H7 (cell line): Measurements from ENCODE around the gene CCDC110.

DNA sequence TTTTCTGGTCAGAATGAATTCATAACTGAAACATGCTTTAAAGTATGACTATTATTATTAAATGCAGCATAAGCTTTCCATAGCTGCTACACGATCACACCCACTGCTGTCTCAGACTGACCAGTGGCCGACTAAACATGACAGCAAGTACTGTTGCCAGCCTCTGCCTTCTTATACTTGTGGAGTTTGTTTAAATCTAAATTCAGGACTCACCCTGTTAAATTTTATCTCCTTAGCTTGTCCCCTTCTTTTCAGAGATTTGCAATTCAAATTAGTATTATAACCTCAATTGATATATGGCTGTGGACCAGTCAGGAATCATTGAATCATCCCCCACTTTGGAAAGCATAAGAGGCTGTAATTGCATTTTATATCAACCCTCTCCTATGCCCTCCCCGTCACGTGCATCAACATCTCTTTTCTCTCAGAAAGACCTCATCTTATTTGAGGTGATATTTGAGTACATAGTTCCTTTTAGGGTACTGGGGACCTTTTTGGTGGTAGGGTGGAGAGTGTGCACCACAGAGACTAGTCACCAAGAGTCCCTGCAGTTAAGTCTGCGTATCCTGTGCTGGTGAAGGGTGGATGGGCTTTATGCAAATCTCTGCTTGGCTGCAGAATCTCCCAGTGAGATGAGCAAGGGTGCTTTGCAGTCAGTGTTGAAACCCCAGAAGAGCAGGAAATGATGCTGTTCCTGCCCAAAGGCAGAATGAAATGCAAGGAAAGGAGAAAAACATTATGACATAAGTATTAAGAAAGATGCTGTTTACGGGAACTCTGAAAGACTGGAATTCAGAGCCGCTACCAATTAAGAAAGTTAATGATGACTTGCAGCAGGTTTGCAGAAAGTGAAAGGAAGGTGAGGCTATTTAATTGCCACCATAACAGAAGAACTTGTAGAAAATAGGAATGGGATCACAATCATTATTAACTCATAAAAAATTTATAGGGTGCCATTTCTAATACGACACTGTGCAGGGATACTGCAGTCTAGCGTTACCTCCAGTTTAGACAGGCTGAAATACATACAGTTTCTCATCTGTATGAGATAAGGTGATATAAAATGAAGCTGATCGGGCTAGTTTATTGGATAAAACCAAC lies 25.3 kb upstream of the ACSL1 start:
- RAMPAGE, long total RNA: no peak

GRCh38 chr4:184894238-184894737 lies 68.5 kb upstream of the ACSL1 start:
- RAMPAGE, long total RNA: no peak

DNA sequence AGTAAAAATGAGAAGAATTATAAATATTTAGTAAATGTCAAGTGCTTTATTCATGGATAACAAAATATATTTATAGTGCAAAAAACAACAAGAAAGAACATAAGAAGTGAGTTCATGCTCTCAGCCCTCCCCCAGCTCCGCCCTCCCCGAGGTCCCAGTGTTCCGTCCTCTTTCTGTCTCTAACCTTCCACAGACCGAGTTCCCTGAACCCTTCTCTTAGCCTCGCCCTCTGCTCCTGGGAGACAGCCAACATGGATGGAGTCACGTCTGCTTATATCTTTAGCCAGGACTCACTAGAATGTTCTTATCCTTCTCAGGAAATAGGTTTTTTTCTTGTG lies 40.1 kb upstream of the HELT start:
- RAMPAGE, long total RNA: no peak

GRCh38 chr4:185018669-185019009 lies 349 bp downstream of the HELT start:
- RAMPAGE, long total RNA: no peak

DNA sequence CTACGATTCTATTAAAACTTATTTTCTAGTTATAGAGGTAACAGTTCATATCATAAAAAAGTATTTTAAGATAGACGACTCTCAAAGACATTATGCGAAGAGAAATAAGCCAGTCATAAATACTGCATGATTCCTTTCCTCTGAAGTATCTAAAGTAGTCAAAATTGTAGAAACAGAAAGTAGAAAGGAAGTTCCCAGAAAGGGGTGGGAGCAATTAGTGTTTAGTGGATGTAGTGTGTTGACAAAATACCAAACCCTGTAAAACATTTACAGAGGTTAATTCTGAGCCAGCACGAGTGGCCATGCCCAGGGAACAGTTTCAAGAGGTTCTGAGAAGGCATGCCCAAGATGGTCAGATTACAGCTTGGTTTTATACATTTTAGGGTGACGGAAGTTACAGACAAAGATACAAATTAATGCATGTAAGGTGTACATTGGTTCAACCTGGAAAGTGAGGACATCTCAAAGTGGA lies 34.4 kb upstream of the SLC25A4 start:
- RAMPAGE, long total RNA: no peak

DNA sequence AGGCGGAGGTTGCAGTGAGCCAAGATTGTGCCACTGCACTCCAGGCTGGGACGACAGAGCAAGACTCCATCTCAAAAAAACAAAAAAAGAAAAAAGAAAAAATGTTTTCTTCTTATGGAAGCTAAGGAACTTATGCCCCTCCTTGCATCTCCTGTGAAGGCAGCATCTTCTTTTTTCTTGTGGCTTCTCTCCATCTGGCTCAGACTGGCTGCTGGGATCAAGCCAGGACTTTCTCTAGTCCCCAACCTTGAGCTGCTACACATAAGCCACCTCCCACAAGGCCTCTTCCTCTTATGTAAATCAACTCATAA lies 10.0 kb downstream of the SNX25 start:
- RAMPAGE, long total RNA: no peak

DNA sequence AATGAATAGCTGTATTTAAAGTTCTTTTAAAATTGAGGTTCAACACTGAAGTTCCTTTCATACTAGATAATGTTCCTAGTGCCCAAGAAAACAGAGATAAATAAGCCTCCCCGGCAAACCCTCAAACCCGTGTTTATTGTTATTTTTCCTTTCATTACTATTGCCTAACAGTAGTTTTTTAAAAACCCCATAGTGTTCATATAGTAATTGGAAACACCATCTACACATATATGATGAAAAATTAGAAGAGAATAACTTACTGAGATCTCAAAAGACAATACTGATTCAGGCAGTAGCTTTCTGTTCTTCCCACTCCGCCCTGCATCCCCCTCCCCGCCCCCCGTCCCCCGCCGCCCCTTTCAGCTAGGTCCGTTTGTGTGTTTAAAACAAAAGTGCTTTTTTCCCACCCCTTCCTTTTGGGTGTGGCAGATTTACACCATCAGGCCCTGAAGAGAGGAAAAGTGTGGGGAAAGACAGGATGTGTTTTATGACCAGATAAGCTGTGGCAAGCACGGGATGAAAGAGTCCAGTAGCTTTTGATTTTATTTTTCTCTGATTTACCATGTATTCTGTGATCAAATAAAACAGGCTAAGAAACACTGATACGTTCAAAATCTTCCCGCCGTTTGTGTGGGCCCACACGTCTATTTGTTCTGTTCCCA lies 11.0 kb downstream of the LRP2BP start:
- RAMPAGE, long total RNA: no peak

DNA sequence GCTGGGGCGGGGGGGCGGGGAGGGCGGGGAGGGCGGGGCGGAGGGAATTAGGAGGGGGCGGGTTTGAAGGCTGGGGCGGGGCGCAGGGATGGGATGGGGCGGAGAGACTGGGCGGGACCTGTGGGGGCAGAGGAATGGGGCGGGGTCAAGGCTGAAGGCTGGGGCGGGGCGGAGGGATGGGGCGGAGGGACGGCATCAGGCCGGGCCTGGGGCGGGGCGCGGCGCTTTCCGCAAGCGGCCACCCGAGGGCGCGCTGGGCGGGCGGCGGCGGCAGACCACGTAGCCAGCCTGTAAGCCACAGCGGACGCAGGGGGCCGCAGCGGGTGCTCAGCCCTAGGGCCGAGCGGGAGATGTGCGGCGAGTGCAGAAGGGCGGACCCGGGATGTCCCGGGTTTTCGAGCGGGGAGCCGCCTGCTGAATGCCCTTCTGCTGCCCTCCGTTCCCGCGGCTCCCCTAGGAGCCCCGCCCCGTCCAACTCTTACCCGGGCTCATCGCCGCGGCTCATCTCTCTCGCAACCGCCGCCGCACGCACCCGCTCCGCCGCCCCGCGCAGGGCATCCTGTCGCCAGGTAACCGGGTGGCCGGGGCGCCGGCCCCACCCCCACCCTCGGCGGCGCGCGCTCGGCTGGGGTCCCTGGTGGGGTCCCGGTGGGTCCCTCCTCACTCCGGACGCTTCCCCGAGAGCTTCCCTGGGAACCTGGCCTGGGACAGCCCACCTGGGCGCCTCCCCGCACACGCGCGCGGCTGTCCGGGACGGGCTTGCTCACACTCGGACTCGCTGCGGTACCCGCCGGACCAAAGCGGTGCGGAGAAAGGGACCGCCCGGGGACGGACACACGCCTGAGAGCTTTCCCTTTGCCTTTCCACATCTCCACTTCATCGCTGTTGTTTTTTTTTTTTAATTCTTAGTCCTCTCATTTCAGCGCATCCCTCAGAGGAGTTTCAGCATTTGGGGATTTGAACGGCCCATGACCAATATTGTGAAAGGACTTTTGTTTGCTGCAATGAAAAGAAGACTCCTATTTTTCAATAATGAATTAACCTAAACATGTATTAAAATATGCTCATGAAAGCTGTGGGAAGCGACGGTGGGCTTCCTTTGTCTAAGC lies at the start of gene CCDC110:
Gene CCDC110 (minus strand): TSS at position 542 of the 1,109 bp plus-strand sequence.
- RAMPAGE, long total RNA: no peak

DNA sequence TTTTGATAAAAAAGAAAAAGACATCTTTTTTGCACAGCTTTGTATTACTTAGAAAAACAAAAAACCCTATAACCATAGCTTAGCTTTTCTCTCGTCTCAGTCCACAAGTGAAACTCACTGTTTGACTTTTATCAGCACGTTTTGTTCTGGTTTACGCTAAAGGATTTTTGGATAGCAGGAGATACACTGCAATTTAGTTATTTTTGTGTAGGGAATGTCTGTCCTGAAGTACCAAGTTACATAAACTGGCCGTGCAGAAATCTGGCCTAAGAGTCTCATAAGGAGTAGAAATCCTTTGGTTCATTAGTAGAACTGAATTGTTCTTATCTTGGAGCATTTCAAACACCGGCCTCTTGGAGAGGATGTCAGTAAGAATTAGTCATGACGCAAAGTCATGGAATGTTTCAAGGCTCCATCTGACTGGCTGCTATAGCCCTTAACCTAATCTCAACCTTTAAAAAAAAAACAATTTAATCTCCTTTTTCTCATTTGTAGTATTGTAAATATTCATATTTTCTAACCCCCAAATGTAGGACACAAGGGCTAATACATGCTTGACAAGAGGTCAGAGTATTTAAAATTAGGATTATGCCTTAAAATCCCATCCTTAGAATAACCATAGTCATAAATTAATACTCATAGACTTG lies 15.2 kb downstream of the PDLIM3 start:
- RAMPAGE, long total RNA: no peak

DNA sequence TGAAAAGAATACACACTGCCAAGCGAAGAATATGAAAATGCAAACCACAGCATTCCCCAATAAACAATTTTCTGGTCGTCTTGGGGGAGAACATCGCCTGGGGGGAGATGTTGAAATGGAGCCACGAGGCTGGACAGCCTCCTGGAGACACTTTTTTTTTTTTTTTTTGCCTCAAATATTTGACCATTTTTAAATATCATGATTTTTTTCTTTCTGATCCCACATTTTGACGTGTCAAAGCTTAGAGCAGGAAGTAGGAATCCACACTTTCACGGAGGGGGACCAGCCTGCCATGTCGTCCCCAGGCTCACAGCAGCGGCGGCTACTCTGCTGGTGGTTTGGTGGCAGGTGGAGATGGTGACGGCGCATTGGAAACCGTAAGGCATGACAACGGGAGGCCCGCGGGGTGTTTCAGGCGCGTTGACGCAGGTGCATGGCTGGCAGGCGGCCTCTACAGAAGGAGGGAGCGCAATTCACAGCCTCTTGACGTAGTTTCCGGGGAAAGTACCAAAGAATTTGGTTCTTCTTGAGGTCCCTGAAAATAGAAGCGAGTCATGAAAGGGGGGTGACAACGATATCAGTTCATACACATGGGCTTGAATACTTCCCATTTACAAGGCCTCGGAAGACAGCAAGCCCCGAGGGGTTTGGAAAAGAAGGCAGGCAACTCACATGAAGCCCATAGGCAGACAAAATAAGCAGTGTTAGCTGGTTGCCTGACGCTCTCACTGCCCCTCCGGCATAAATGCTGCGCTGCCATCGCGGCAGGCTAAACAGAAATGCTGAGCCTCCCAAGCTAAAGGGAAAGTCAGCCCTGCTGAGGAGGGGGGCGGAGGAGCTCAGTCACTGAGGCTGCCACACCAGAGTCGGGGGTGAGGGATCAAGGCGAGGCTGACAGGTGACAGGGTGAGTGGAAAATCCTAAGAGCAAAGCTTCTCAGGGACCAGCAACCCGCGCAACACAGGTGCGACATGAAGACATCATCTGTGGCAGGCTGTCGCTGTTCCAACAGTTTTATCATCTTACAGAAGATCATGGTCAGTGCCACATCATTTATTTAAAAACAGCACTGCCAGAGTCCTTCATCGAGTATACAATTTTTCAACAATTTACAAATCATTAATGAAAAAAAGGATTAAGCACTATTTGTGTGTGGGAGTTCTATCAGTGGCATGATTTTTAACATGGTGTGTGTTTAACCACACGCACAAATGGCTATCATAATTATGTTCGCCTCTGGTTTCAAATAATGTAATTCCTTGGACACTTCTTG lies 52.3 kb upstream of the PDLIM3 start:
- RAMPAGE, long total RNA: no peak

DNA sequence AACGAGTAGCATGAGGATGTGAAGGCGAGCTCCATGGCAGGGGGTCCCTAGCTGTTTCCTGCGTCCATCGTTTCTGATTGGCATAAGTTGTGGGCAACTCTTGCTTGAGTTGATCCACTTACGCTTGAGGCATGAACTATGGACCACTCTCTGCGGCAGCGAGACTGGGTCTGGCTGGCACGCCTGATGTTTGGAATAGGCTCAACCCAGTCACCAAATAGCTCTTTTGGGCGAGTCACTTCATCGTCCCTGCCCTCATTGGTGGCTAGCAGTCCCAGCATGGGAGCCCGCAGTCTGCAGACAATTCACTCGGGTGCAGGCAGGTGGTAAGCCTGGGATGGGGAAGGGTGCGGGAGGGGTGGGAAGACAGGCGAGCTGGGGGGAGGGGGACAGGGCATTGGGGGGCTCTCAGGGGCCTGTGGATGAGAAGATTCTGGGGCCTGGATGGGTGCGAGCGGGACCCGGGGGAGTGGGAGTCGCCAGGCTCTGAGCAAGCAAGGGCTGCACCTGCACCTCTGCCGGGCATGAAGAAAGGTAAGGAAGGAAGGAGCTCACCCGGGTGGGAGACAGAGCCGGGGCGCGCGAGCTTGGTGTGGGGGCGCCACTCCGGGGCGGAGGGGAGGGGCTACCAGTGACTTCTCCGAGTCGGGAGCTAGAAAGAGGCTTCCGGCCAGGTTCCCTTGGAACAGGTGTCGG lies 103.2 kb upstream of the PDLIM3 start:
- RAMPAGE, long total RNA: no peak

DNA sequence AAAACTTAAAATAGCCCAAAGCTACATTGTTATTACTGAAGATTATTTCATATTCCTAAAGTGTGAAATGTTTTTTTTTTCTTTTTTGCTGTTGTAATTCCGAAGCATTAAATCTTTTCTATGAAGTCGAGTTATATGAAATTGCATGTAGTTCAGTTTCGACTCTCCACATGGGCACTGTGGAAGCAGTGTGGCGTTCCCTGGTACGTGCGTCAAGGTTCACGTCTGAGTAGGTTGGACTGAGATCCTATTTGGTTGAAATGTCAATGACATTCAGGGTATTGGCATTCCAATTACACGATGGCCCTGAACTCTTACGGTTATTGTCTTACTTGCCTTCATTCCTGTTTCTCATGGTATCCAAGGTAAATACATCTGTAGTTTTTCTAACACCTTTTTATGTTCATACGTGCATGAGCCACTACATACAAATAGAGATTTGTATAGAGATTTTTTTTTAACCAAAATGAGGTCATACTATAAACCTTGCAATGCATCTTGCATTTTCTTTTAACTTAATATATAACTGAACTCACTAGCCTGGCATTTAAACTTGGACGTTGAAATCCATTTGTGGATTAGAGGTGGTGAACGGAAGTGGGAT lies 128.7 kb downstream of the SORBS2 start:
- RAMPAGE, long total RNA: no peak

GRCh38 chr4:185721667-185722379 lies 90.2 kb downstream of the SORBS2 start:
- RAMPAGE, long total RNA: no peak

GRCh38 chr4:185758243-185759124 lies 53.5 kb downstream of the SORBS2 start:
- RAMPAGE, long total RNA: no peak

GRCh38 chr4:185774340-185774705 lies 37.7 kb downstream of the SORBS2 start:
- RAMPAGE, long total RNA: no peak

DNA sequence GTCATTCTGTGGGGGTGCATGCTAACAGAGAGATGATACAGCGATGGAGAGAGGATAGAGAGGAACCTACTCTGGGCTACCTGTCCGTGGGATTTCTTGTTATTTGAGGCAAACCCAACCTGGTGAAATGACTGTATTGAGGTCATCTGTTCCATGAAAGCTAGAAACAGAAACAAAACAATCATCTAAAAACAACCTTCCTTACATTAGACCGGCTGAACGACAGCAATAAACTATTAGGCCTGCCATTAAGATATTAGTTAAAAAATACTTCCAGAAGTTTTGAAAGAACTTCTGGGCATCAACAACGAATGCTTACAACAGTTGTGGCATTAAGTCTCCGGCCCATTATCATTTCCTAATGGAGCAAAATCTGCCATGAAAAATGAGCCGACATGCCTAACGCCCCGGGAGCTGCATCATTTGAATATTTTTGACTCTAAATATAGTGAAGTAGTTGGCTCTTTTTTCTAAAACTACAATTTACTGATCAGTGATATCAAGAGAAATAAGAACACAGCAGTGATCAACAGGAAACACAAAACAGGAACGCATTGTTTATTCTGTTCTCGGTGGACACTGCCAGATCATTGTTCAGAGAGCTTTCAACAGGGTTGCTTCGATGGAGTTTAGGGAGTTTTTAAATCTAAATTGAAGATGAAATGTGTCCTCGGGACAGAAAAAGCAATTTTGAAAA lies 27.4 kb downstream of the SORBS2 start:
- RAMPAGE, long total RNA: no peak

DNA sequence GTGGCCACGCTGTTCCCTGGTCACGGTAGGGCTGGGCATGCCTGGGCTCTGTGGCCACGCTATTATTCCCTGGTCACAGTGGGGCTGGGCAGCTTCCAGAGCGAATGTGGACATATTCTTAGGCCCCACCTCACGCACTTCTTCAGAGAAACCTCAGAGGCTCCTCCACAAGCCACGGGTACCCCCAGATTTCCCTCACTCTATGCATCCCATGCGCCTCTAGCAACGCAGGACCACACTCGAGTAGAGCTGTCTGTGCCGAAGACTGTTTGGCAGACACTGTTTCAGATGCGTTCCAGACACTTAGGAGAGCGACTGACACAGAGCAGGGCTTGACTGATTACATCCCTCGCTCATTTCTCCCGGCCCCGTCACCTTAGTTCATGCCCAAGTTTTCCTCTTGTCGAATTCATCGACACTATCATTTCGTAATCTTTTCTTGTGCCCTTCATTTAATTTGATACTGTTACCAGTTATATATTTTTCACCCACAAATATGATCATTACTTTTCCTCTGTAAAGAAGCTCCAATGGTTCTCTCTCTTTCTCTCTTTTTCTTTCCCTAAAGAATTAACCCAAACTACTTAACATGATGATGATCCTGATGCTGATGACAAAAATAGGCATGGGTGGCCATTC lies 15.0 kb downstream of the SORBS2 start:
- RAMPAGE, long total RNA: no peak

GRCh38 chr4:185830451-185831146 lies 18.6 kb upstream of the SORBS2 start:
- RAMPAGE, long total RNA: no peak

DNA sequence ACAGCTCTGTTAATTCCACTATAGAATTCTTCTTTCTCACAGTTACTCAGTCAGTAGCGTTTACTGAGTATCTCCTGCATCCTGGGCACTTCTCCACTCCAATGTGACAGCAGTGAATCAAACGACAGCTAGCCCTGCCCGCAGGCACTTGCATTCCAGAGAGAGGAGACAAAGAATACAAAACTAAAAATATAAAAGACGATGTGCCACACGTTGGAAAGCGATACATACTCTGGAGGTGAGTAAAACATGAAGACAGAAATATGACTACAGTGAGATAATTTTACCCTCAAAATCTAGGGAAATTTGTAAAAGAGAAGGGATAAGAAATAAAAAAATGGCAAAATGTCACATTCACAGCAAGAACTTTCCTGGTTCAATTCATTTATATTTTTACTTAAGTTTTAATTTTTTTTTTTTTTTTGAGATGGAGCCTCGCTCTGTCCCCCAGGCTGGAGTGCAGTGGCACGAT lies 53.4 kb upstream of the TLR3 start:
- RAMPAGE, long total RNA: no peak

- RAMPAGE, long total RNA: no peak
Observed at GRCh38 chr4:186079206-186079774, 10.3 kb downstream of the TLR3 start.